Heart (tissue), 3 donors: ENCODE data around the gene MAN2A1.

DNA sequence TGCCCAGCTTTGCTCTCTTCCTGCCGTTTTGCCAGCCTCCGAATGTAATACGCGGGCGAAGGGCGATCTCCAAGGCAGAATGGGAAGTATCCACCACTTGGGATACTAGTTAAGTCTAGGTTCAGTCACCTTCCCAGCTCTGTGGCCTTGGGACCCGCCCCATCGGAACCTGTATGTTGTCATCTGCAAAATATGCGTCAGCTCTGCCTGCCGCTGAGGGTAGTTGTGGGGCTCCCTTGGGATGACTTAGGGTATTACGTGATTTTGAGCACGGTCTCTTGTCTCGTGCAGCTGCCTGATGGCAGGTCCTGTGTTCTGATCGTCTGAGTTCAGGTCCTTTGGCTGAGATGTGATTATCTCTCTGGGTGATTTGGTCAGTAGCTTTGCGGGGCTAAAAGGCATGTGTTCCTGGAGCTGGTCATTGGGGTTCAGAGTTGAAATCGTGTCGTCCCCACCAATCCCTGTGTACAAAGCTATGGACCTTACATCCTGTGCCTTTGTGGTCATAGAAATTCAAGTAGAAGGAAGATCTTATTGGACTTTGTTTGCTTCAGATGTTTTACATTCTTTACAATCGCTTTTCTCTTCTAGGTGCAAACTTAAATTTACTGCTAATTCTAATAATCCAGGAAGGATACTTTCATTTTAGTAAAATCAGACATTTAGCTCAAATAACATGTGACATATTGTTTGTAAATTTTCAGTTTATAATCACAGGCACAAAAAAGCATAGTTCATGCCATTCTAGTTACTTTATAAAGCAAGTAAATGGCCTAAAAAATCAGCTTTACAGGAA lies 991 bp downstream of the PAM start:
- RAMPAGE, long total RNA, 2 experiments, result no peak in any of the 2 experiments

DNA sequence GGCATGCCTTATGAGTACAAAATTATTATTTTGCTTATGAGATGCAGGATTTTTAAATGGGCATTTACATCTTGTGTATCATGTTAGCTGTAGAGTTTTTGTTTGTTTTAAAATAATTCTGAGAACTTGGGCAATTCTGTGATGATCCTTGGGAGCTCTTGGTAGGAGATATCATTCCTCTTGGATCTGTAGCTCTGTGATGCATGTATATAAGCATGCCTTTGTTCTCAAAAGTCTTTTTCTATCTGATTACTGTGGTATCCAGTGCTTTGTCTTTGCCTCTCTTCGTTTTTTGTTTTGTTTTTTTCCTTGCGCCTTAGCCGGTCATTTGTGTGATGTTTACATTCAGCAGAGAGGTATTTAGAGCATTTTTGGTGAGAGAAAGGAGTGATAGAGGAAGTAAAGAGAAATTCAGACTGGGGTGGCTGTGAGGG lies 110.0 kb downstream of the PAM start:
- RAMPAGE, long total RNA, 2 experiments, result no peak in any of the 2 experiments

DNA sequence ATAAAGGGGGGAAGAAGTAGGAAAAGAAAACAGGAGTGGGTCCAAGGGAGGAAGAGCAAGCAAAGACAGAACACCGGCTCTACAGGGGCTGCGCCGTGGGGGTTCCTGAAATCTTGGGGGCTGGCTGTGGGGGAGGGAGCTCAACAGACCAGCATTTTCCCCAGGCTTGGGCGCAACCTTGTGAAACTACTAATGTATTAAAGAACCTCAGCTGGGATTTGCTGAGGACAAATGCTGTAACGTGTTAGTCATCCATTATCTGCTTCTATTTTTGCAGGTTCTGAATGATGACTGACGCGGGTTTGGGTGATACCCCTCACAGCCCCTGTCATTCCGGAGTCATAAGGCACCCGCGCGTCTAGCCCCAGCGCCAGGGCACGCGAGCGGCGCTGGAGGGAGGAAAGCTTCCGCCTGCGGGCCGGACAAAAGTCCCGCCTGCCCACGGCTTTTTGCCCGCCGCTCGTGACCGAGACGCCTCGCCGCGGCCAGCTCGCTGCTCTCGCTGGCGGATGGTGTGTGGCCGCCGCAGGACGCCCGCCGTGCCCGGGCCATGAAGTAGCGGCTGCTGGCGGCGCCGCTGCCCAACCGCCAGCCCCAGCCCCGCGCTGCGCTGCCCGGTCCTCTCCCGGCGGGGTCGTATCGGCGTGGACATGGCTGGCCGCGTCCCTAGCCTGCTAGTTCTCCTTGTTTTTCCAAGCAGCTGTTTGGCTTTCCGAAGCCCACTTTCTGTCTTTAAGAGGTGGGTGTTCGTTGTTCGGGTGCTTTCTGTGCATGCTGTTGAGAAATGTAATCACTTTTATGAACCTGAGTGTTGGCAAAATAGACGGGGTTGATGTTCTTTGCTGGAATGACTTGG lies 110.7 kb downstream of the PAM start:
- RAMPAGE, long total RNA, 2 experiments, result no peak in any of the 2 experiments

DNA sequence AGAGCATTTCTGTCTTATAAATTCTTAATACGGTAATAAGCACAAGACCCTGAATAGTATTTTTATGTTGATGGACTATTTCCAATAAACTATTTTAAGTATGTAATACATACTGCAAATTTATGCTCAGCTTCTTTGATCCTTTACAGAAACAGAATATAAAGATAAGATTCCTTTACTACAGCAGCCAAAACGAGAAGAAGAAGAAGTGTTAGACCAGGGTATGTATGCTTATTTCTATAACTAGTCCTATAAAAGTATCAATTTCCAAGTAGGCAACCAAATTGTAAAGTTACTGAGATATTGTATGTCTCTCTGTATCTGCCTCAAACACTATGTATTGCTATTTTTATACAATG lies 158.9 kb downstream of the GIN1 start:
- RAMPAGE, long total RNA, 2 experiments, result no peak in any of the 2 experiments

DNA sequence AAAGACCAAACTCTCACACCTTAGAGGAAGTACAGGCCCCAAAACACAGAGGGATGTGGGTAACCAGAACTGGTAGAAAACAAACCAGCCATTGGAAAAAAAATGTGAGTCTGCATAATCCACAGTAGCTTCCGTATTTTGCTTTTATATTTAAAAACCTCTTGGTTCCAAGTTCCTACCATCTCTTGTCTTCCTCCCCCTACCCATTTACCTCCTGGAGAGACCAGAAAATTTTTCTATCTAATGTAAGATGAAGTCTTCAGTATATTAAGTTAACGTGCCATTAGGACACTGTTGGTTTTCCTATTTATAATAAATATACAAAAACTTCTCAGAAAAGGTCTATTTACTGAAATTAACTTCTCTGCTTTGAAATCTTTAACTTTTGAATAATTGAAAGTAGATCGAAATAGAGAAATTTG lies 8.3 kb downstream of the GIN1 start:
- RAMPAGE, long total RNA, 2 experiments, result no peak in any of the 2 experiments

DNA sequence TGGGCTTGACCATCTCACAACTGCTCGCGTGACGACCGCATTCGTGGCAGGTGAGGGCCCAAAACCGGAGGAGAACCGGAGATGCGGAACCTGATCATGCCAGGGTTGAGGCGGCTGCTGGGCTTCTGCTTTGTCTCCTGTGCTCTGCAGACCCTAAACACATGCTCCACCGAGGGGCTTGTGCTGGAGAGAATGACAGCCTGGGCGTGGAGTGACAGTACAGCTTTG lies 252 bp downstream of the PPIP5K2 start:
- RAMPAGE, long total RNA, 2 experiments, result no peak in any of the 2 experiments

GRCh38 chr5:107474851-107475520 lies 195.8 kb downstream of the EFNA5 start:
- RAMPAGE, long total RNA, 2 experiments, result no peak in any of the 2 experiments

DNA sequence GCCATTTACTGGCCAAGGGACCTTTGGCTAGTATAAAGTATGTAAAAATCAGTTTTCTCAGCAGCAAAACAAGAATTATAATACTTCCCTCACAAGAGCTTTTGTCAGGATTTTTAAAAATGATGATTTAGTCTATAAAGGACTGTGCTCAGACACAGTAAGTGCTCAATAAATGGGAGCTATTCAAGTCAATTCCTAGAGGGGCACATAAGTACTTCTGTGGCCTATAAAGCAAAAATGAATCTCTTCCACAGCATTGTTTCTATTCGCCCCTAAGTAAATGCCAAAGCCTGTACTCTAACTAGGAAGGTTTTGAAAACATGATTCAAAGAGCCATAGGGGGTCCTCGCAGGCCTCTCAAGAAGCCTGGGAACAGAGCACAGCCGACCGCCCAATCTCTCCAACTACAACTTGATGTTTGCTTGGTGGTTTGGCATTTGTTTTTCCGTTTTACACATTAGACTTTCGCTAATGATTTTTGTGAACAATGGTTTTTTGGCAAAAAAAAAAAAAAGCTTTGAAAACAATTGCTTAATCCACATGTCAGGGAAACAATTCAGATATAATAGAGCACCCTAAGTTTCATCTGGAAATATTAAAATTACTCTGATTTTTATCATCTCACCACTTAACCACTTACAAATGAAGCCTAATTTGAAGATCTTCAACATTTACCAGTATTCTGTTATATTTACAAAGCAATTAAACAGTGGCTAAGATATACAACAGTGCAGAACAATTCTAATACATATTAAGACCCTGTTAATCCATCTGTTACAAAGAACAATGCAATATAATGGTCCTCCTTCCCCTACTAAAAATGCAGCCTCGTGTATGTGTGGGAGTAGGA lies 19.3 kb downstream of the EFNA5 start:
- RAMPAGE, long total RNA, 2 experiments, result no peak in any of the 2 experiments

DNA sequence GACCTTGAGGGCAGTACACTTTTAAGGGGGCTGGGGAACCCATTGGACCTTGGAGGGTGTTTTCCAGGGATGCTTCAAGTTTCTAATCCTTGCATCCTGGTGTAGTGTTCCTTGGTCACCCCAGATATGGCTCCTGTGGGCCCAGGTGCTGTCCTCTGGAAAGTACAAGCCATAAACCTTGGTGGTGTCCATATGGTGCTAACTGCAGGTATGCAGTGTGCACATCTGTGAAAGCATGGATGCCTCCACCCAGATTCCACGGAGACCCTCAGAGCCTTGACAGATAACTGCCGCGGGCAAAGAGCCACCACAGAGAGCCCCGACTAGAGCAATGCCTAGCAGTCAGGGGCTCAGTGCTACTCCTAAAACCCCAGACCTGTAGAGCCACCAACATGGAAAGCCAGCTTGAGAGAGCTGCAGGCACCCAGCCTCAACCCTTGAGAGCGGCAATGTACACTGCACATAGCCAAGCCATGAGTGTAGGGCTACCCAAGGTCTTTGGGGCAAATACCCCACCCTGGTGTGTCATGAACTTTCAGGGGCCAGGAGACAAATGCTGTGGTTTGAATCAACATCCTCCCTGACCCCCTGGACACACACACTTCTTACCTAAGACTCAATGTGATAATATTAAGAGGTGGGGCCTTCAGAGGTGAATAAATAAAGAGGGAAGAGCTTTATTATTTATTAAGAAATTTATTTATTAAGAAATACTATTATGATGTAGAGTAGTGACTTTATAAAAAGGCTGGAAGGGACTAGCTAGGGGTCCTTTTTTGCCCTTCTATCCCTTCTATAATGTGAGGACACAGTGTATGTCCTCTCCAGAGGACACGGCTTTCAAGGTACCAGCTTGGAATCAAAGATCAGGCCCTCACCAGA lies 318.3 kb downstream of the PJA2 start:
- RAMPAGE, long total RNA, 2 experiments, result no peak in any of the 2 experiments

- RAMPAGE, long total RNA, 2 experiments, result no peak in any of the 2 experiments
These were observed 12.5 kb downstream of the PJA2 start for GRCh38 chr5:109397360-109397659.

DNA sequence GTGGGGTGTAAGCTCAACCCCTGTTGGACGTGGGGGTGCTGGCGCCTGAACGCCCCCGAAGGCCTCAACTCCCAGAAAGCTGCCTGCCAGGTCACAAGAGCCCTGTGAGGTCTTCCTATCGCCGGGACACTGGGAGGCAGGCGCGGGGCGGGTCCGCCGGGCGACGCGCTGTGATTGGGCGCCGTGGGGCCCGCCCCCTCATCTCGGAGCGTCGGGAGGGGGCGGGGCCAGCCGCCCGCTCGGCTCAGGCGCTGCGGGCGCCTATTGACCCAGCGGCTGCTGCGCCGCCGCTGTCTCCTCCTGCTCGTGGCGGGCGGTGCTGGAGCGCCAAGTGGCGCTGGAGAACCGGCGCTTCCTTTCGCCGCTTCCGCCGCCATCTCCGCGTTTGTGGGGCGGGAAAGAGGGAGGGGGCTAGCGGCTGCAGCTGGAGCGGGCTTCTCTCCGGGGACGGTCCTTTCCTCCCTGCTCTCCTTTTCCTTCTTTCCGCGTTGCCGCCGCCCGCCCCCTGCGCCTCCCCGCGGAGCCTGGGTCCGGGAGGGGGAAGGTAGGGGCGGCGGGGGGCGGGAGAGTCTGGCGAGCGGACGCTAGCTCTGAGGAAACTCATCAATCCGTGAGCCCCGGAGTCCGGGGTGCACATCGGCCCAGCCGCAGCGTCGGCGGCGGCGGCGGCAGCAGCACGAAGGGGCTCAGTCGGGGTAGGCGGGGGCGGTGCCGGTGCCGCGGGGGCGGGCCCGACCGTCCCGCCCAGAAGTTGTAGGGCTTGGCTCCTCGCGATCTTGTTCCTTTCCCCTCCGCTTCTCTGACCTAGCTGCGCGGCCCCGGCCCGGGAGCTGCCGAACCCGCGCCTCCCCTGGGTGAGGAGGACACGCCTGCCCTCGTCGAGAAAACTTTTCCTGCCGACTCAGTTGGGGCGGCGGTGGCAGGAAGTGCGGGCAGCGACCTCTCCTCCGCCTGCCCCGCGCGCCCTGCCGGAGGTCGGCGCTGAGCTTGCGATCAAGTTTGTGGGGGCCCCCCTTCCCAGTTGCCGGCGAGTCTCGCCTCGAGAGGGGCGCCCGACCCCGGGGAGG lies at the start of gene MAN2A1:
Gene MAN2A1, plus strand, starts transcription at position 782 of the 1,067 bp plus-strand sequence.
- RAMPAGE, long total RNA, 2 experiments, result no peak in any of the 2 experiments

DNA sequence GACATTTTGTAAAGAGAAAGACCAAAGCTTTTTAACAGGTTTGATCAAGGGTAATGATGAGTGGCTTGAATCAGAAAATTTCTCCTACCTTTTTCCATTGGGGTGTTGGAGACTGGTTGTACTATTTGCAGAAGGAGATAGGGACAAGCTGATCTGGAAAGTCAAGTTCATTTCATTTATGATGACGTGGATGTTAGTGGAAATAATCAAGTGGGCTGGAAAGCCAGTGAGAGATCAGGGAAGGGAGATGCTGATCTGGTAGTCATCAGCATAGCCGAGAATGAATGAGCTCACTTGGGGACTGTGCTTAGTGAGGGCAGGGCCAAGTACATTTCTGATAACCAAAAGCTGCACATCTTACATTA lies 12.0 kb downstream of the MAN2A1 start:
- RAMPAGE, long total RNA, 2 experiments, result no peak in any of the 2 experiments

- RAMPAGE, long total RNA, 2 experiments, result no peak in any of the 2 experiments
These were observed 23.6 kb downstream of the MAN2A1 start for GRCh38 chr5:109713272-109713881.

DNA sequence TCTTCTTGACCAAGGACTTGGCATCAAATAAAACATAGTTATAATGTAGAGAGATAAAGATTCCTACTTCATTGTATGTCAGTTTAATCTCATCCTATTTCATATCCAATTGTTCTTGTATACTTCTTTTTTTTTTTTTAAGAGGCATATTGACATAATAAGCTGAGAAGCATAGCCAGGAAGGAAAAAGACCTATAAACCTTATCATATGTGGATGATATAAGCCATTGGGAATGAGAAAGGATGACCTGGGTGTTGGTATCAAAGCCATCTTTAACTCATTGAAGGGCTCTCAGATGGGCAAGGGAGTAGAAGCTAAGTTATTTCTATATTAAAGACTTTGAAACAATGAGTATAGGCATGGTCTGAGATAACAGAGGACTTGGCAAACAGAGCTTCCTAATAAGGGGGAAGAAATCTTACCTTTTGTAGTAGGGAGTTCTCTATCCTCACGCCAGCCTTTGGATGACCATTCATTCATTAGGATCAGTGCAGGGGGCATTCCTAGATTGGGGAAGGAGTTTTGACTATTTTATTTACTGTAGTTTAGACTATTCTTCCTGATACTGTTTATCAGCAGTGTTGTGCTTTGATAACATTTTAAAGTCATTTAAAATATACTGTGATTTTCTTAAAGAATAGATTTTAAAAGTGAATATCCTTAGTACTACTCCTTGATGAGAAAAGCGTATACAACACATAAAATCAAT lies 95.7 kb downstream of the MAN2A1 start:
- RAMPAGE, long total RNA, 2 experiments, result no peak in any of the 2 experiments

- RAMPAGE, long total RNA, 2 experiments, result no peak in any of the 2 experiments
These were observed 14.0 kb downstream of the SLC25A46 start for GRCh38 chr5:110752673-110753431.

- RAMPAGE, long total RNA, 2 experiments, result no peak in any of the 2 experiments
These were observed 144.0 kb upstream of the TSLP start for GRCh38 chr5:110927486-110927880.

GRCh38 chr5:110985491-110986121 lies 85.9 kb upstream of the TSLP start:
- RAMPAGE, long total RNA, 2 experiments, result no peak in any of the 2 experiments

DNA sequence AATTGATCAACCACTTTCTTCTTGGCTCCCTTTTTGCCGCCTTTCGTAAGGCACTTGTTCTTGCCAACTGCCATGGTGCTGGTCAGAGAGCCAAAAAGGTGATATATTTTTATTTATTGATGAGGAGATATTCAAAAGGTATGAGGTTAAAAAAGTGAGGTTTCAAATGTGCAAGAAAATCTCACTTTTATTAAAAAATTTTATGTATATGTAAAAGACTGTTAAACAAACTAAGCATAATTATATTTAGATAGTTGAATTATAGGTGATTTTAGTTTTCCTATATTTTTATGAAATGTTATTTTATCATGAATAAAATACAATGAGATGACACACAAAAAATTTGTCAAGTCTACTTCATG lies 31.2 kb upstream of the CAMK4 start:
- RAMPAGE, long total RNA, 2 experiments, result no peak in any of the 2 experiments

DNA sequence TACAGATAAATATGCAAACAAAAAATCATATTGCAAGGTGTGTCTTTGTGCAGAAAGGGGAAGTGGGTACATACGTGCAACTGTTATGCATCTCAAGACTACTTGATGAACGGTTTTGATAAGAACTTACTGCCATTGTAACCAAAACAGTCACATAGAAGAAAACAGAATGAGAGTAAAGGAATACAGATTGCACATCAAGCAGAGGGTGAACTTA lies 9.9 kb downstream of the CAMK4 start:
- RAMPAGE, long total RNA, 2 experiments, result no peak in any of the 2 experiments

GRCh38 chr5:111734216-111735039 lies 22.6 kb downstream of the NREP start:
- RAMPAGE, long total RNA, 2 experiments, result no peak in any of the 2 experiments